Hair follicle dermal papilla cell (primary cell): ENCODE measurements around the genes GPX6, TRIM27, OR2B3, OR2J1 and ZFP57.

GRCh38 chr6:28515709-28516109 lies at the start of gene GPX6:
Gene GPX6 (minus strand): TSS chr6:28515793.
- CAGE, long polyA plus RNA, result no peak

DNA sequence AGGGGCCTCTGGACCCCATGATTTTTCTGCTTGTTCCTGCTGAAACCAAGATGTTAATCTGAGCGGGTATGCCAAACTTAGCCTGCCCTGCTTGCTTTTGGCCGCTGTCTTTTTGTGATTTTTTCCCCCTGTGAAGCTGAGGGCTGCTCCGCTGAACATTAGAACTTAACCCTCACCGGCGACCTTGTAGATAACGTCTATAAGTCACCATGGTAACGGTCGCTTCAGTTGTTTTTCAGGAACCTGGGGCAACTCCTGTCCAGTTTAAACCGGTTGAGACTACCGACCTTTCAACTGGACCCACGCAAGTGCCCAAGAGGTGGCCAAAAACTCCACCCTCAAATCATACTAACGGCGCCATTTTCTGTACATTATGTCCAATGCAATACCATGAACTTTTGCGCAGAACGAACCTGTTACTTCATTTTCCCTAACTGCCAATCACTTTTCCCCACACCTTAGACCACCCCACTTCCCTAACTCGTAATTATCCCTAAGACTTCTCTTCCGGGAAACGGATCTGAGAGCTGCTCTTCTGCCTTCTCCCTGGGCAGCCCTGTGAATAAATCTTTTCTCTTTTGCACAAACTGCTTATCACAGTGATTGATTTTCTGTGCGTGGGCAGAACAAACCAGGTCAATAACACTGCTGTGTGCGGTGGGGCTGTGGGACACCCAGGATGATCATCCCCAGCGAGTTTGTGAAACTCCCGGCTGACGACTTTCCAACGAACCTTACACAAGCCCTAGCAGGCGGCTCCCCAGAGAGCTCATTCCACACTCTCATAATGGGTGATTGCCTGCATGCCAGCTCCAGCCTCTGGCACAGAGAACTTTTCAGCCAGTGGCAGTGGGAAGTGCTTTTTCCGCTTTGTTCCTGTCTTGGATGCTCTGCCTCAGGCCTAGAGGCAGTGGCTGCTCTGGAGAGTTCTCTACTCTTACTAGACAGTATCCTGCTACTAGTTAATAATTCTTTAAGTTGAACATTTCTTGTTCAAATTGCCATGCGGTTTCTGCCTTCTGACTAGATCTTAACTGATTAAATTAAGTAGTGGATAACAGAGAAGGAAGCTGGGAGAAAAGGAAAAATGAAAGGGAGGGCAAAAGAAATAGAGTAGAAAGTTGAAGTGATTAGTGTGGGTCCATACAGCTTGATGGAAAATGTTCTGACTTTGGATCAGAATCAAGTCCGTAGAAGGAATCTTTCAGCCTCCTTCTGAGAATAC lies 28.6 kb downstream of the GPX5 start:
- CAGE, long polyA plus RNA, result no peak

- CAGE, long polyA plus RNA, result no peak
Measured at GRCh38 chr6:28633871-28634292, 46.8 kb upstream of the SCAND3 start.

- CAGE, long polyA plus RNA, result no peak
Measured at GRCh38 chr6:28923812-28924200, at the start of gene TRIM27. Gene TRIM27 (minus strand): TSS chr6:28923985.

- CAGE, long polyA plus RNA, result no peak
Measured at GRCh38 chr6:28941206-28941978, 17.6 kb upstream of the TRIM27 start.

GRCh38 chr6:28950756-28951254 lies 27.0 kb upstream of the TRIM27 start:
- CAGE, long polyA plus RNA, result no peak

DNA sequence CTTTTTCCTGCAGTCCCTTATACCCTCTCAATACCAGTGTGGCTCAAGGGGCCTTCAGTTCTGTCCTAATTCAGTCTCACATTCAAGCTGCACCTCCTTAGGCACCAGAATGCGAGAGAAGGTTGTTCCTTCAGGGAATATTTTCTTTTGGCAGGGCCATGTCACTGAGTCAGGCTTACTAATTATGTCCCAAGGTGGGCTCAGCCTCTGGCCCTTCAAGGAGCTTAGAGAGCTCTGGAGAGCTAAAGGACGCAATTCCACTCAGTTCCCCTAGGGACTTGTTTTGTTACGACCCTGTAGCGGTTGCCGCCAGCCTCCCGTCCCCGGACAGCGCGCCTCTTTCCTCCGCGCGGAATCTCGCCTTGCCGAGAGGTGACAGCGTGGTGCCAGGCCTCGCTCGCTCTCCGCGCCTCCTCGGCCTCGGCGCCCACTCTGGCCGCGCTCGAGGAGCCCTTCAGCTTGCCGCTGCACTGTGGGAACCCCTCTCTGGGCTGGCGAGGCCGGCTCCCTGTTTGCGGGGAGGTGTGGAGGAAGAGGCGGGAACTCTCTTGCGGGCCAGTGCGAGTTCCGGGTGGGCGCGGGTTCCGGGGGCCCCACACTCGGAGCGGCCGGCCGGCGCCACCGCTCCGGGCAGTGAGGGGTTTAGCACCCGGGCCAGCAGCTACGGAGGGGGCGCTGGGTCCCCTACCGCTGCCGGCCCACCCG lies 9.6 kb upstream of the ZNF311 start:
- CAGE, long polyA plus RNA, result no peak

GRCh38 chr6:29087140-29087655 lies at the start of gene OR2B3:
Gene OR2B3 (minus strand): TSS chr6:29087313.
- CAGE, long polyA plus RNA, result no peak

DNA sequence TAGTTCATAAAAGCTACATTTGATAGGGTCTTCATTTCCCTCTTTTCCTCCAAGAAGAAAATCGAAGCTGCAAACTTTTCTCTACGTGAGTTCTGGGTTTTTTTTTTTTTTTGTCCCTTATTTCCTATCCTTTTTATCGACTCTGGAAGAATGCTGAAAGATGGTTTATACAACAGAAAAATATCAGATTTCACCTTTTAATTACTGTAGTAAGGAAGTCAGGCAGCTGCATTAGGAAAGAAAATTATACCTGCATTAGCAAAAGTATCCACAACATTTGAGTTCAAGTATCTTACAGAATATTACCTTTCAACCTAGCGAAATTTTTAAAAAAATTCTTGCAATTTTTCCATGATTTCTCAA lies at the start of gene OR2J1:
OR2J1 (plus strand) TSS at position 200 of the 363 bp plus-strand sequence.
- CAGE, long polyA plus RNA, result no peak

DNA sequence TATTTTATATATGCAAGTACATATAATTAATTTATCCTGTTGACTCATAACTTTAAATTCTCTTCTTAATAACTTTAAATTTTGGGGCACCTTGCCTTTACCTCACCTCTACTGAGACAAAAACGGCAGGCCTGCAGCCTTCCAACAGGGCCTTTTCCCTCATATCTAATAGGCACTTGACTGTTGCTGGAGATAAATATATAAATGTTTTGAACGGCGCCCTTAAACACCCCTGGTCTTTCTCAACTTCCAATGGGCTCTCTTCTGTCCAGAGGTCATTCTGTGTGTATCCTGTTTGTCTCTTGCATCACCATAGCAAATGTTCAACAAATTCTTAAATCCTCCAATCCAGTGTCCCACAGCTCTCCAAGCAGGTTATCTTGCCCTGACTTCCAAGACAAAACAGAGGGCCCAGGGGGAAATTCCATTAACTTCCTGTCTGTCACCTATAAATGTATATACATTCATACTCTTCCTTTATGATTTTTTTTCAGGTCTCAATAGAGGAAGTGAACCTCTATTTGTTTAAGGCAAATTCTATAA lies 62.0 kb downstream of the OR2J2 start:
- CAGE, long polyA plus RNA, result no peak

GRCh38 chr6:29680902-29681431 lies at the start of gene ZFP57:
Gene ZFP57 (minus strand): TSS chr6:29681152.
- CAGE, long polyA plus RNA, result no peak

DNA sequence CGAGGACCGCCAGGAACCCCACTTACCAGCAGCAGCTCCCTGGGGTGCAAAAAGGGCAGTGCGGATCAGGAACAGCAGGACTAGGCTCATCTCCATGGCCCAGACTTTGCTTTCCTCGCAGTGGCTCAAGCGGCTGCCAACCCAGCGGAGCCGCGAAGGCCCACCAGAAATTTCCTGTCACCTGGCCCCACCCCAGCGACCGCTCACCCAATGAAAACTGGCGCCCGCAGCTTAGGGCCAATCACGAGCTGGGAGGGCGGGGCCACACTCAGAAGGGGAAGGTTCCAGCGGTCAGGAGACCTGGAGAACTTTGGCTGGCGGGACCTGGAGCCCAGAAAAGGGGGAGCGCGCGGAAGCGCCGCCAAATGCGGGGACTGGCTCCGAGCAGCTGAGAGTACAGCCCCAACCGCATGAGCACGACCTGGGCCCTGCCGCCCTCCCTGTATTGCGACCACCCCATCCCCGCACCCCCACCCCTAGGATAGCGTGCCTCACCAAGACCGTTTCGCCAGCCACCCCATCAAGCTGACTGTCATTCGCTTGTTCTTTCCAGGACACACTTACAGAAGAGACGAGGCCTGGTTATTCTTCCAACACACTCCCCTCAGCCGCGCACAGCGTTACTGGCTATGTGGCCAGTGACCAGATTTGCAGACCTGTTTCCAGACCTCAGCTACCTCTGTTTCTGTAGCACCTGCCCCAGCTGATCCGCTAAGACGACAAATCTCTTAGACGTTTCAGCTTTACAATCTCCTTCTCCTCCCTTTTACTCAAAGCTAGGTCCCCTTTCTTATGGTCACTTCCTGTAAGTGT lies 25.8 kb downstream of the HLA-F start:
- CAGE, long polyA plus RNA, result no peak

DNA sequence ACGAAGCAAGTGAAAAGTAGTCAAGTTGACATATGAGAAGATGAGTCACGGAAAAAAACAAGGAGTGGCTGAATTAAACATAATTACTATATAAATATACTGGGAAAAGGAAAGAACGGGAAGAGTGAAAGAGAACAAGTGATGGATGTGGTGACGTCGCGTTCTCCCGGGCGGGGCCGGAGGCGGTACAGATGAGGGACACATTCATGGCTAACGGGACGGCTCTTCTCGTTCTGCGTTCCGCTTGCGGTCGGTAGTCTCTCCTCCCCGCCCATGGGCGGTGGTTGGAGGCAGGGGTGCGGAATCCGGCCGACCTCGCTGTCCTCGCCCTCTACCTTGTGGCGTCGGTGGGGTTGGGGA lies 22.4 kb downstream of the HLA-G start:
- CAGE, long polyA plus RNA, result no peak

- CAGE, long polyA plus RNA, result no peak
Measured at GRCh38 chr6:29927988-29928487, 14.3 kb upstream of the HLA-A start.

DNA sequence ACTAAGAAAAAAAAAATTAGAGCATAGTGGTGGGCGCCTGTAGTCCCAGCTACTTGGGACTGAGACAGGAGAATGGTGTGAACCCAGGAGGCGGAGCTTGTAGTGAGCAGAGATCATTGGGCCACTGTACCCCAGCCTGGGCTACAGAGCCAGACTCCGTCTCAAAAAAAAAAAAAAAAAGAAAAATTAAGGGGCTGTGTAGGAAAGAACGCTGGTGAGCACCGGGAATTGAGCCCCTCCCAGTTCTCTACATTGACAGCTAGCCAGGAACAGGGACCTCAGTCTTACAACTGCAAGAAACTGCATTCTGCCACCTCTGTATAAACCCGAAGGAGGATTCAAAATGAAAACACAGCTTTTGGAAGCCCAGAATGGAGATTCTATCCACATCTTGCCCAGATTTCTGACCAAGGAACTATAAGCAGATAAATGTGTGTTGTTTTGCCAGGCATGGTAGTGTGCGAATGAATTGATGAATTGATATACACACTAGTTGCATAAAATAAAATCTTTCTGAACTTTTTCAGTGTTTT lies 1.8 kb upstream of the HLA-A start:
- CAGE, long polyA plus RNA, result no peak

GRCh38 chr6:29943955-29944792 lies 1.8 kb downstream of the HLA-A start:
- CAGE, long polyA plus RNA, result no peak

- CAGE, long polyA plus RNA, result no peak
Measured at GRCh38 chr6:29945115-29946221, 3.1 kb downstream of the HLA-A start.

DNA sequence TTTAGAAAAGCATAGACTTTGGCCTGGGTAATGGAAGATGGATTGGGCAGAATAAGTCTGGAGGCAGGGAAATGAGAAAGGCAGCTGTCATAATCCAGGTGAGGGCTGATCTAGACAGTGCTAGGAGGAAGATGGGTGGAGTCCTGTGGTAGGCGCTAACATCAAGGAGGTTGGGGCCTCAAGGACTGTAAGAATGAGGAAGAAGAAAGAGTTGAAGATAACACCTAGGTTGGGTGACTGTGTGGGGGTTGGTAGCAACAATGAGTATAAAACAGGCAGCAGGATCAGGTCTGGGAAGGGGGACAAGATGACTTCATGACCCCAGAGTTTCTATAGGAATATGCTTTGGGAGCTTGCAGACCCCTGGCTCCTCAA lies 15.0 kb downstream of the TRIM31 start:
- CAGE, long polyA plus RNA, result no peak

- CAGE, long polyA plus RNA, result no peak
Measured at GRCh38 chr6:30122420-30122753, 9.5 kb upstream of the TRIM31 start.

DNA sequence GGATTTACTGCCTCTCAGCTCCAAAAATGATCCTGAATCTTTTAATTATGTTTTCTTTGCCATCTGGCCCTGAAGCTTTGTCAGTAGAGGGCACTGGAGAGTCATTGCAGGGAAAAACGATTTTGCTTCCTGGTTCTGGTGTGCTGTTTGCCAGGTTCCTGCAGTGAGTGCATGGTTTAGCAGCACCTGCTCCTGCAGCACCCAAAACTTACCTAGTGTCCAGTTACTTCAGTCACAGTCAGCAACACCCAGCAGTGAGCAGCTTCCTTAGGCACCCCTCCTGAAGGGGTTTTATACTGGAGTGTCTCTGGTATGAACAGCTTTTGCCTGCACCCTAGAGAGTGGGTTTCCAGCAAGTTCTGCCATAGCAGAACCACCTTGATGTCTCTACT lies 6.0 kb upstream of the TRIM26 start:
- CAGE, long polyA plus RNA, result no peak